Jejunum (tissue), 1 donor: ENCODE measurements around a stretch of chr10.

GRCh38 chr10:73529600-73530076 is 33.8 kb upstream of the PPP3CB start:
- PRO-cap: no peak

- PRO-cap: no peak
Observed at GRCh38 chr10:73742568-73743053, 1.6 kb upstream of the SEC24C start.

GRCh38 chr10:73779399-73780138 is 2.3 kb upstream of the CHCHD1 start:
- PRO-cap: no peak

DNA sequence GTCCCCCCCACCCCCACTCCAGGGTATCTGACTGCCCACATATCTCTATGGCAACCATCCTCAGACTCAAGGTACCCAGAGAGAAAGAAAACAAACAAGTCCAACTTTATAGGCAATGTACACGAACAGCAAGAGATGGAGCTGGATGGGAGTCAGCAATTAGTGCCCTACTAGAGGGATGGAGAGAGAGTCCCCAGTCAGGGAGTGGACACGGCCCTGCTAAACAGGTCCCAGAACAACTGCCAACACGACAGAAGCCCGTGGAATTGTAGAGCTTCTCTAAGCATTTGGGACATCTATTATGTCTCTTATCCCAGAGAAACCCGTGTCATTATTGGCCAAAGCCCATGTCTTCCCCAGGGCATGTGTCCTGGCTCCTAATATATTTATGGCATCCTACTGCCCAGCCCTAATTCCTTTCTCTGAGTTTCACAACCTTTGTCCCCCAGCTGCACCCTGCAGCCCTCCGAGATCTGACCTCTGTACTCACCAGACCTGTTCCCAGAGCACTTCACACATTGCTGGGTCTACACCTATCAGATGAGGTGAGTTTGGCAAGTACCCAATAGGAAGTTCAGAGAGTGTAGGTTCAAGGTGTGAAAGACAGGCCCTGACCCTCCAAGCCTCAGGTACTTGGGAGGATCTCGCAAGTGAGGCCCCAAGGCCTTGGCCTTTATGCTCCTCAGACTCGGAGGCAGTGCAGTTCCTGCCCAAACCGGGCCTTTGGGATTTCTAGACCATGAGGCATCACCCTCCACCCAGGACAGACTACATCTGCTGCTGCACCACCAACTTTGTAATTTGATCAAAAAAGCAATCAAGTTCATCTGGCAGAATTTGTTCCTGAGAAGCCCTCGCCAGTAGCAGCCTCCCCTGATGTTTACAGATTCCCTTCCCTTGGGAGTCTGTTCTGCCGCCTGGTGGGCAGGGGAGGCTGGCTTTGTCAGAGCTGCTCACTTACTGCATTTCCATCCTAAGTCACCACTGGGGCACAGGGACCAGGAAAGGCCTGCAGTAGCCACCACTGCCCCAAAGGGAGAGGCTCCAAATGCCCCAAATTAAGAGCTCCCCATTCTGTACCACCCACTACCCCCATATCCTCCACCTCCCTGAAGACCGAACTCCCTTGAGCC is 2.4 kb downstream of the CAMK2G start:
- PRO-cap: bidirectional peak, plus-strand start at position 688 of the sequence, minus-strand start at position 471 of the sequence

- PRO-cap: no peak
Observed at GRCh38 chr10:73874916-73875276, 541 bp upstream of the CAMK2G start.

DNA sequence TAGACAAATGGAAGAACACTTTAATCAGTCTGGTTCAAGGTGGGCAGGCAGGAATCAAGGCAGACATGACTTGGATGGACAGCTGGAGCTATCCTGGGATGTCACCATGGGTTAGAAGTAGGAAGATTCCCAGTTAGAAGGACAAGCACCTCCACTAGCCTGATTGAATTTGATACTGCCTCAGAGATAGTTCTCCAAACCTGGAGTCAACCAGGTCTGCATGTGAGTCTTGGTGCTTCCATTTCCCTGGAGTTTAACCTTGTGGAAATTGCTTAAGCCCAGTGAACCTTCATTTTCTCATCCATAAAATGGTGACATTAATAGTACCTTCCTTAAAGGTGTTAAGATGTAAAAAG is 6.3 kb upstream of the PLAU start:
- PRO-cap: no peak

GRCh38 chr10:74008238-74009304 is 10.7 kb downstream of the VCL start:
- PRO-cap: no peak

- PRO-cap: no peak
Observed at GRCh38 chr10:74055175-74056018, 57.5 kb downstream of the VCL start.

GRCh38 chr10:74083277-74083747 is 67.3 kb downstream of the AP3M1 start:
- PRO-cap: no peak

DNA sequence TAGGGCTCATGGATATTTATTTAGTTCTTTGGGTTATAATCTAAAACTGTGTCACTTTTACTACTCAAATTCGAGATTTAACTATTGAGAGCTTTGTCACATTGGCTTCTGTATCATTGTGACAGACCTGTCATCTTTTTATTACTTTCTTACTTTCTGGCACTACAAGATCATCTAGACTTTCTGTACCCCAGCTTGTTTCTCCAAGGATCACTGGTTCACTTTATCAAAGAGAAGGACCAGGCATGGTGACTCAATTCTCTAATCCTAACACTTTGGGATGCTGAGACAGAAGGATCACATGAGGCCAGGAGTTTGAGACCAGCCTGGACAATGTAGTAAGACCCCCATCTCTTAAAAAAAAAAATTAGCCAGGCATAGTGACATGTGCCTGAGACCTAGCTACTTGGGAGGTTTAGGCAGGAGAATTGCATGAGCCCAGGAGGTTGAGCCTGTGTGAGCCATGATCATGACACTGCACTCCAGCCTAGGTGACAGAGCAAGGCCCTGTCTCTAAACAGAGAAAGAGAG is 324.2 kb downstream of the ADK start:
- PRO-cap: no peak

DNA sequence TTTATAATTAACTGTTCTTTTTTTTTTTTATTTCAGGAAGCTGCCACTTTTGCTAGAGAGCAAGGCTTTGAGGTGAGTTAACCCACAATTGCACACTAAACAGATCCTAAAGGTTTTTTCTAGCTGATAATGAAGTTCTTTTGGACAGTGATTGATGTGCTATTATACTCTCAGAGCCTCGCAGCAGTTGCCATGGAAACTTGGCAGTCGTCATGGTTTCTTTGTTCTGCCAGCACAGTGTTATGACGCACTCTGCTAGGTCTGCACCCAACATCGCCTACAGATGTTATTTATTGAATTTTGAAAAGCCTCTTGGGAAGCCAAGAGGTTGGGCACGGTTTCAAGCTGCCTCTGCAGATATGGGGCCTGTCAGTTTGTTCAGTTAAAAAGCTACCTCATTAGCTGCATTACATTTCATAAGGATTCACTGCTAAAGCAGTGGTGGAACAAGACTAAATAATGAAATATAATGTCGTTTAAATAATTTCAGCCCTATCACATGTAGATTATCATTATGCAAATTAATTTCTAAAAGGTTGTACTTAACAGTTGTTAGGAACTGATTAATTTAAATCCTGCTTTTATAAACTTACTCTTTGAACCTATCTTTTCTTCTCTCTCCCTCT is 237.0 kb upstream of the KAT6B start:
- PRO-cap: no peak

GRCh38 chr10:74854777-74855340 is 28.5 kb downstream of the KAT6B start:
- PRO-cap: no peak

GRCh38 chr10:75099111-75099408 is 252 bp downstream of the DUSP13 start:
- PRO-cap: no peak

- PRO-cap: bidirectional peak, plus-strand start at chr10:75211627, minus-strand start at chr10:75211581
Observed at GRCh38 chr10:75211202-75212009, 810 bp downstream of the VDAC2 start.

GRCh38 chr10:75397310-75397622 is 4.3 kb downstream of the ZNF503 start:
- PRO-cap: no peak

DNA sequence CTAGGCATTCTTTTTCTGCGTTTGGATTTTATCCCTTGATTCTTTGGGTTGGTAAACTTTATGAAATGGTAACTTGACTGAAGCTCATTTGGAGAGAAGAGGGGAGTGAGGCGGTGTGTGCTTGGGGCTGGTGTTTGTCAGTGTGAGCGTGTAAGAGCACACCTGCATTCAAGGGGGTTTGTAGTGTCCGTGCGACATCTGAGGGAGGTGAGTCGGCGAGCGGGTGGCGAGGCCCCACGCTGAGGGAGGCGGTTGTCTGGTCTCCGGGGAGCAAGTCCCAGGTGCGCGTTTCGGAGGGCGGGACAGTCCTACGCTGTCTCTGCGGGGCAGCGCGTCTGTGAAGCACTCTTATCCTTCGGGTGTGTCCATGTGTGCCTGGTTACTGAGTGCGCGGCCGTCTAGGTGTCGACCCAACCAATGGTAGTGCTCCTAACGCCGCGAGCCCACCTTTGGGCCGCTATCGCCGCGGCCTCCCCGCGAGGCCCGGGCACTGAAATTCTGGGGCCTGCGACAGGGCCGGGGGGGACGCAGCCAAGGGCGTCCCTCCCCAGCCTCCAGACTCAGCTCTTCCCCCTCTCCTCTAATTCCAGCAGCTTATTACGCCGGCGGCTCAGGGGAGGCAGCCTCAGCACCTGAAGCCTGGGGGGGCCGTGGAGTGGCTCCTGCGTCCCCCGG is 2.7 kb upstream of the ZNF503 start:
- PRO-cap: no peak

DNA sequence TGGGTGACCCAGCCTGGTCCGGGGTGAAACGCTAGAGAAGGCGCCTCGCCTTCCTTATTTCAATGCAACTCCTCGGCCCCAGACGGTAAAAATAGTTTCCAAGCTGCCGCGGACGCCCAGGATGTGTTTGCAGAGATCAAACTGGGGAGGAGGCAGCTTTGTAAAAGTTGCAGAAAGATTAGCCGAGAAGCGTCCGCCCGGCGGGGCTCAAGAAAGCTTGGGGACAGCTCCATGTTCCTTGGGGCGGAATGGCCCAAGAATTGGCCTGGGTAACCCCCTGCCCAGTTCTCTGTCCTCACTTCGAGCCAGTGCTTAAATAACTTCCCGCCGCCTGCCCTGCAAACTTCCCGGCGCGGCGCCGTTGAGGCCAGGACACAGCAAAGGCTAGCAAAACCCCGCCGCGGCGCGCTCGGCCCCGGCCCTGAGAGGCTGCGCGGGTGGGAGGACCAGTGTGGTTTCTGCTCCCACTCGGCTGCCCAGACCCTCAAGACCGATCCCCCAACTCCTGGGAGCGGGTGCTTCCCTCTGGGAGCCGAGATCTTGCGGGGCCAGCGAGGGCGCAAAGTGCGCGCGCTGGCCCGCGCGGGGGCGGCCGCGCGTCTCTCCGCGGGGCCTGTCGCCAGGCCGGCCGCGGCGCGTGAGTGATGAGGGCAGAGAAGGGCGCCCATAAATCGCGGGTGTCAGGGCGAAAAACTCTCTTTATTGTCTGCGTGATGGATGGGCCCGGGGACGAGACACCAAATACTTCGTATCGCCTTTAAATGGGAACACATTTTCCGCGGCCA is 6.3 kb upstream of the ZNF503 start:
- PRO-cap: no peak

DNA sequence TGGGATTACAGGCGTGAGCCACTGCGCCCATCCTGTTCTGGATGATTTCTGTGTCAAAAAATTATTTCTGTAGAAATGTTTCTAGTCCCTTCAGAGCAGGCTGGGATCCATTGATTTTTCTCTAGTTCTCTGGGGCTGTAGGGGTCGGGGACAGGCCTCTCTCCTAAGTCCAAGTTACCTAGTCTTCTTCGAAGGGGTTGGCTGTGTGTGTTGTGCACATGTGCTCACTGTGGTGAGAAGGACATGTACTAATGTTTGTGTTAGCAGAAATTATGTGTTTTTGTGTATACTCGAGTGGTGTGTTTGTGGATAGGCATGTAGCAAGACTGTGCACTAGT is 32.6 kb downstream of the LRMDA start:
- PRO-cap: no peak

DNA sequence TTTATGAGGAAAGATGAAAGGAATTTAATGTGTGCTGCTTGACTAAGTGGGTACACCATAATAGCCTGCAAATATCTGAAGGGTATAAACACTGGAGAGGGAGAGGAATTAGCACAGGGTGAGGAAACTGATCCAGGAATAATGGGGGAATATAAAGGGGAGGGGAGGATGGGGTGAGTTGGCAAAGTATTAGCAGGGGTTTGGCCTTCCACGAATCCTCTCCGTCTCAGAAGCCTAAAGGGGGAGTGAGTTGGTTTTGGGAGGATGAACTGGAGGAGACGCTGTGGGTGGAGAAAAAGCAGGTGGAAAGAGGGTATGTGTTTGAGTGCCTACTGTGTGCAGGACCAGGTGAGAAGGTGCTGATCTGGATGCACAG is 67.2 kb downstream of the LRMDA start:
- PRO-cap: no peak

GRCh38 chr10:75842979-75843717 is 411.7 kb downstream of the LRMDA start:
- PRO-cap: no peak